ENCODE data around the gene SYNDIG1.

DNA sequence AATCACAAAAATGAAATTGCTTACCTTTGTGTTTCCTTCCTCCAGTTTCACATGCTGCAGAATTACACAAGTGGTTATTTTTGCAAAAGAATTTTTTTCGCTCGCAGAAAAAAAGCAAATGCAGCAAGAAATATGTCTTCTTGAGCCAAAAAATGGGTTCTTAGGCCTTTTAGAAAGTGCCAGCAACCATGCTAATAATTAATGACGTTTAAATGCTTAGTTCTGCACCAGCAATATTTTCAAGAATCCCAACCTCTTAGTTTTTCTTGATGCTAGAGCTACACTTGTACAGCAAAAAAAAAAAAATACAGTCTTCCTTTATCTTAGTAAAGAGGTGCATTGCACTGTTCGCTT lies 6.7 kb upstream of the SYNDIG1 start:
- RAMPAGE, long total RNA, result no peak
- RRBS, result no CpG with 5 or more reads among the region's 4 CpGs
PRO-cap:
- standard, result no peak
- CoPRO, capped RNA only, 2 experiments, result no peak in any of the 2 experiments
- CoPRO, capped and uncapped RNA, 2 experiments, result no peak in any of the 2 experiments
- CoPRO, uncapped RNA only, 2 experiments, result no peak in any of the 2 experiments
CAGE:
- cytosol, long polyA plus RNA, result no peak
- long polyA plus RNA, result no peak
- nucleolus, long total RNA, result no peak
- nucleus, long polyA plus RNA, result no peak

DNA sequence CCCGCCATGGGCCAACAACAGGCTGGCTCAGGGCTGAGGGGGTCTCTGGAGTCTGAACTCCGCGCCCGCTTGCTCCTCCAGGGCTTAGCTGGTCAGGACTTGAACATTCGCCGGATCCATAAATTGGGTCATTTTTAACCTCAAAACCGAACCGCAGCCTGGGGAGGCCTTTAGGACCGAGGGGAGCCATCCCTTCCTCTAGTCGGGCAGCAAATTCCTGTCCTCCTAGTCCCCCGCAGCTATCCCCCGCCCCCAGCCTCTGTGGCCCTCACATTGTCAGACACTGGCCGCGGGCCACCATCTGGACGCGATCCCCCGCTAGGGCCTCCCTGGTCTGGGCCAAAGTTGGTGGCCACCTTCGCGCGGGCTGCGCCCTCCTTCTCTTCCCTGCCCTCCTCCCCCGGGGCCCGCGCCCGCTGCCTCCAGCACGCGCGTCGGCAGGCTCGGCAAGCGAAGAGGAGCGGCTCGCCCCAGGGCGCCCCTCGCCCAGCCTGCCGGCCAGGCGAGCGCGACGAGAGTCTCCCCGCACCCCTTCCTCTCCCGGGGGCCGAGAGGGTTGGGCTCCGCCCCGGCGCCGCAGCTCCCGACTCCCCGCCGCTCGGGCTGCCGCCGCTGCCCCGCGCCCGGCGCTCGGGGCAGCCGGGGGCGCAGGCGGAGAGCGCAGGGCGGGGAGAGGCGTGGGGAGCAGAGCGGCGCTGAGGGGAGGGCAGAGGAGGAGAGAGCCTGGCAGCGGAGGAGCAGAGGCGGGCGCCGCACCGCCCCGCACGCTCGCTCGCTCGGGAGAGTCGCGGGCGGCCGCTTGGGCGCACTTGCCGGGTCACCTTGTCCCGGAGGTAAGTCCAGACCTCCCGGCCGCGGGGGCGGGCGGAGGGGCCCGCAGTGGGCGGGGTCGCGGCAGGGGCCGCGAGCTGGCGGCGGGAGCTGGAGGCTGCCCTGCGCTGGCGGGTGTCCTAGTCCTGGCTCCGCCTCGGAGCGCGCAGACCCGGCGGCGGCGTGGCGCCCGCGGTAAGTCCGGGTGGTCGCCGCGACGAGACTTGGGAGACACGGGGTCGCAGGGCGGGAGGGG lies at the start of gene SYNDIG1:
SYNDIG1 (plus strand) TSS at position 709 of the 1,066 bp plus-strand sequence.
- RAMPAGE, long total RNA, result no peak
- RRBS, result 9% methylated on average over 34 of the region's 117 CpGs
PRO-cap:
- standard, result no peak
- CoPRO, capped RNA only, 2 experiments, result no peak in any of the 2 experiments
- CoPRO, capped and uncapped RNA, 2 experiments, result no peak in any of the 2 experiments
- CoPRO, uncapped RNA only, 2 experiments, result no peak in any of the 2 experiments
CAGE:
- cytosol, long polyA plus RNA, result no peak
- long polyA plus RNA, result no peak
- nucleolus, long total RNA, result no peak
- nucleus, long polyA plus RNA, result no peak

DNA sequence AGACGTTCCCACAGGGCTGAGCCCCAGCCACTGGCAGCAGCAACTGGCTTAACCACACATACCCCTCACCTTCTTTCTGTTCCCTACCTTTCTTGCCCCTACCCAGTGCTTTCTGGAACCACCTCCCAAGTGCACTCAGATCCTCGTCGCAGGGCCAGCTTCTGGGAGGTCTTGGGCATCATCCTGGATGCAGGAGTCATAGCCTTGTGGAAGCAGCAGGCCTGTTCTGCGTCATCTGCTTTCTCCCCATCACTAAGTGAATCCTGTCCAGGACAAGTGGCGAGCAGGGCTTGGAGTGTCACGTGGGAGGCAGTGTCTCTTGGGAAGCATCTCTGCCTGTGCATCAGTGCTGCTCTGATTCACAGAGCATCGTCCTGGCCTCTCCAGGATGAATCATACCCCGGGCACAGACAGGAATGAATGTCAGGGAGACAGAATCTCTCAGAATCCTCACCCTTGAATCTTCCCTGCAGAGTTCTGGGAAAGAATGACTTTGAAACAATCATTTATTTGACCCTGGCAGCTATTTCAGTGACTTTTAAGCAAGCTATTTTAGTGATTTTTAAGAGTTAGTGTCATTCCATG lies 32.7 kb downstream of the SYNDIG1 start:
- RAMPAGE, long total RNA, result no peak
- RRBS, result no CpG with 5 or more reads among the region's 8 CpGs
PRO-cap:
- standard, result no peak
- CoPRO, capped RNA only, 2 experiments, result no peak in any of the 2 experiments
- CoPRO, capped and uncapped RNA, 2 experiments, result no peak in any of the 2 experiments
- CoPRO, uncapped RNA only, 2 experiments, result no peak in any of the 2 experiments
CAGE:
- cytosol, long polyA plus RNA, result no peak
- long polyA plus RNA, result no peak
- nucleolus, long total RNA, result no peak
- nucleus, long polyA plus RNA, result no peak

GRCh38 chr20:24745943-24746475 lies 203.1 kb upstream of the CST7 start:
- RAMPAGE, long total RNA, result no peak
- RRBS, result no CpG with 5 or more reads among the region's 14 CpGs
PRO-cap:
- standard, result no peak
- CoPRO, capped RNA only, 2 experiments, result no peak in any of the 2 experiments
- CoPRO, capped and uncapped RNA, 2 experiments, result no peak in any of the 2 experiments
- CoPRO, uncapped RNA only, 2 experiments, result no peak in any of the 2 experiments
CAGE:
- cytosol, long polyA plus RNA, result no peak
- long polyA plus RNA, result no peak
- nucleolus, long total RNA, result no peak
- nucleus, long polyA plus RNA, result no peak

DNA sequence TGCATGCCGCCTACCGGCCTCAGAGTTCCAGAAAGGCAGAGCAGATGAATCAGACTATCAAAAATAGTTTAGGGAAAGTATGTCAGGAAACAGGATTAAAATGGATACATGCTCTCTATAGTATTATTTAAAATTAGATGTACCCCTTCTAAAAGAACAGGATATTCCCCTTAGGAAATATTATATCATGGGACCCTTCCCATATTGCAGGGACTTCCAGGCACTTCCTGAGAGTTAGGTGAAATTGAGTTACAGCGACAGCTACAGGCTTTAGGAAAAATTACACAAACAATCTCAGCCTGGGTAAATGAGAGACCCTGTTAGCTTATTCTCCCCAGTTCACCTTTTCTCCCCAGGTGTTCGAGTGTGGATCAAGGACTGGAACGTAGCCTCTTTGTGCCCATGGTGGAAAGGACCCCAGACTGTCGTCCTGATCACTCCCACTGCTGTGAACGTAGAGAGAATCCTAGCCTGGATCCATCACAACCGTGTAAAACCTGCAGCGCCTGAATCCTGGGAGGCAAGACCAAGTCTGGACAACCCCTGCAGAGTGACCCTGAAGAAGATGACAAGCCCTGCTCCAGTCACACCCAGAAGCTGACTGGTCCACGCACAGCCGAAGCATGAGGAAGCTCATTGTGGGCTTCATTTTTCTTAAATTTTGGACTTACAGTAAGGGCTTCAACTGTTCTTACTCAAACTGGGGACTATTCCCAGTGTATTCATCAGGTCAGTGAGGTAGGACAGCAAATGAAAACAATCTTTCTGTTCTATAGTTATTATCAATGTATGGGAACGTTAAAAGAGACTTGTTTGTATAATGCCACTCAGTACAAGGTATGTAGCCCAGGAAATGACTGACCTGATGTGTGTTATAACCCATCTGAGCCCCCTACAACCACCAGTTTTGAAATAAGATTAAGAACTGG lies 17.8 kb upstream of the CST7 start:
- RAMPAGE, long total RNA, result no peak
- RRBS, result no CpG with 5 or more reads among the region's 12 CpGs
PRO-cap:
- standard, result no peak
- CoPRO, capped RNA only, 2 experiments, result no peak in any of the 2 experiments
- CoPRO, capped and uncapped RNA, 2 experiments, result no peak in any of the 2 experiments
- CoPRO, uncapped RNA only, 2 experiments, result no peak in any of the 2 experiments
CAGE:
- cytosol, long polyA plus RNA, result no peak
- long polyA plus RNA, result no peak
- nucleolus, long total RNA, result no peak
- nucleus, long polyA plus RNA, result no peak

- RAMPAGE, long total RNA, result no peak
- RRBS, result no CpG with 5 or more reads among the region's 10 CpGs
PRO-cap:
- standard, result no peak
- CoPRO, capped RNA only, 2 experiments, result no peak in any of the 2 experiments
- CoPRO, capped and uncapped RNA, 2 experiments, result no peak in any of the 2 experiments
- CoPRO, uncapped RNA only, 2 experiments, result no peak in any of the 2 experiments
CAGE:
- cytosol, long polyA plus RNA, result no peak
- long polyA plus RNA, result no peak
- nucleolus, long total RNA, result no peak
- nucleus, long polyA plus RNA, result no peak
These were observed 10.5 kb downstream of the CST7 start for GRCh38 chr20:24959522-24959940.

DNA sequence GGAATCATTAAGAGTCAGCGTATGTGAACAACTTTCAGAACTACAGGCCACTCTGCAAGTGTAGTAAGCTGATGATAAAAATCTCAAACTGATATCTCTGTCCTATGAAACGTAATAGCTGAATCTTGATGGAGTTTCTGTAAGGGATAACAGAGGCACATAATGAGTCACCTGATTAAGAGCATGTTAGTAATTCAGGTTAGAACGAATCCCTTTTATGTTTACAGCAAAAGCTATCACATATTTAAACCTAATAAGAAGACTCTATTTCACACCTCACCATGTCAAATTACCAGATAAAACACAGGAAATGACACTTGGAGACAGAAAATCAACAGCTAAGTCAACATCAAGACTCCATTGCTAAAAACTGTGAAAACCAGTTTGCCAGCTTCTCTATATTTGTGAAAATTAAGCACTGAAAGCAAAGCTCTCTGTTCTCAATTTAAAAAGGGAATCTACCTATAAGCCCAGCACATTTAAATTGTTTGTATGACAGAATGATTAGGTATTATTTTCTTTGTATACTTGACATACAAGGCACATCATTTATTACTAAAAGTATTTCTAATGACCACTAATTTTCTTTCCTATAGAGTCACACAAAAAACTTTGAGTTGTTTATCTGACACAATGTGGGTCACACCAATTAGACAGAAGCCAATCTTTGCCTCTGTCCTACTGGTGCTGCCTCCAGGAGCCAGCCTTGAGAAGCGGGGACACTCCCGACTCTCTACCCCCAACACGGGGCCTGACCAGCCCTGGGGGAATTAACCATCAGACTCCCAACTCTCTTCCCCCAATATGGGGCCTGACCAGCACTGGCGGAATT lies 12.0 kb downstream of the CST7 start:
- RAMPAGE, long total RNA, result no peak
- RRBS, result no CpG with 5 or more reads among the region's 7 CpGs
PRO-cap:
- standard, result no peak
- CoPRO, capped RNA only, 2 experiments, result no peak in any of the 2 experiments
- CoPRO, capped and uncapped RNA, 2 experiments, result no peak in any of the 2 experiments
- CoPRO, uncapped RNA only, 2 experiments, result no peak in any of the 2 experiments
CAGE:
- cytosol, long polyA plus RNA, result no peak
- long polyA plus RNA, result no peak
- nucleolus, long total RNA, result no peak
- nucleus, long polyA plus RNA, result no peak

DNA sequence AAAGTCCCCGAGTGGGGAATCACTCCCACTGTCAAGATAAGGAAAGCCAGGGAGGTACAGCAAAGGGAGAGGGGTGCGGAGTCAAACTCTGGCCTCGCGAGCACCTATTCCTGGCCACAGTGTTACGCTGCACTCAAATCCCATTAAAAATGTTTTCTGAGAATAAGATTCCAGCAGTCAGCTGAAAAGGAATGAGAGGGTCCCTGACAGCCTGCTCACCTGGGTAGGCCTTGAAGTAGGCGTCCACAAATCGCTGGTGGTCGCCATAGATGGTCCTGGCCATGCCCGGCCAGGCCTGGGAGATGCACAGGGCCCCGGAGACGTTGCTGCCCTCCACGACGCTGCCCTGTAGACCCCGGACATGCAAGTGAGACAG lies 20.8 kb upstream of the APMAP start:
- RAMPAGE, long total RNA, result no peak
- RRBS, result no CpG with 5 or more reads among the region's 14 CpGs
PRO-cap:
- standard, result no peak
- CoPRO, capped RNA only, 2 experiments, result no peak in any of the 2 experiments
- CoPRO, capped and uncapped RNA, 2 experiments, result no peak in any of the 2 experiments
- CoPRO, uncapped RNA only, 2 experiments, result no peak in any of the 2 experiments
CAGE:
- cytosol, long polyA plus RNA, result no peak
- long polyA plus RNA, result no peak
- nucleolus, long total RNA, result no peak
- nucleus, long polyA plus RNA, result no peak

DNA sequence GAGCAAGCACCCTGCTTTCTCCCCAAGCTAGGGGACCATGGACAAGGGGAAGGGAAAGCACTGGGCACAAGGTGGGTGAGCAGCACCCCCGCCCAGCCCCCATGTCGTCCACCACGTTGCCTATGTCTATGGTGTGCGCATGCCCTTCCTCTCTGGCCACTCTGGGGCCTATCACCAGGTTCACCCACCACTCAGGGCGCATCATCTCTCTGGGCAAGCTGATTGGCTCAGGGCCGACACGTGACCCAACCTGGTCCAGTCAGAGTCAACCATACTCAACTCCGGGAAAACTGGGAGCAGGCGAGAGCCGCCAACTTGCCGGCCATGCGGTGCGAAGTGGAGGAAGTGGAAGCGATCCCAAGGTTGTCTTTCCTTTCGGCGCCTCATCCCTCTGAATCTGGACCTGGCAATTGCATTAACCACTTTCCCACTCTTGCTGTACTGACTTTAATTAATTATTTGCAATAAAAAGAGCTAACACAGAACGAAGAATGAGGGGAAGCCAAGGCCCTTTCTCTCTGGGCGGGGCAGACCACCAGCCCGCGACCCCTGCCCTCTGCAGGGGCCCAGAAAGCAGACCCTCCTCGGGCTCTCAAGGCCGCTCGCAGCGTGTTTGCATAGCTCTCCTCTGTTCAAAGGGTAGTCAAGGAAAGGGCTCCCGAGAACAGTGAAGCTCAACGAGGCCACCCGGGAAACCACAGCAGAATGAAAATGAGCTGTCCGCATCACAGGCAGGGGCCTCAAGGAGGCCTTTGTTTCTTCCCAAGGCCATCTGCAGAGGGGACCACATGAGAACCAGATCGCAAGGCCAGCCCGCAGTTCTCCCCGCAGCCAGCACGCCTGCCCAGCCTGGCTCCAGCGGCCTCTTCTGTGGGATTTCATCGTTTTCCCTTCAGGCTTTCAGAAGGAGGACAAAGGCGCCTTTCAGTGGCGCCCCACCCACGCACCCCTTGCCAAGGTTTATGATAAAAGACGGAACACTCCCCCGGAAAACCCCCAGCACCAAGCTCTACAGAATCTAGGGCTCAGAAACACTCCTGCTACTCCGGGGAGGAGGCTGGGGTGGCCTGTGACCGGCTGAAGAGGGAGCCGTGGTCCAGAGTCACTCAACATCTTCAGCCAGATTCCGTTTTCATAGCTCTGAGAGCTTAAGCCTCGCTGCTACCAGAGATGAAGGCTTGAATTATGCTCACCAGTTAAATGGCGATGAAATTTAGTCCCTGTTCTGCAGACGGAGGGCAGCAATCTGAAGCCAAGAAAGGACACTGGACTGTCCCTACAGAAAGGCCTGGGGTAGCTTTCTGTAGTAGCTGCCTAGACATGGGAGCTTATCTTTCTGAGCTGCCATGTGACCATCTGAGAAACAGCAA lies 25.4 kb downstream of the ACSS1 start:
- RAMPAGE, long total RNA, result no peak
- RRBS, result no CpG with 5 or more reads among the region's 46 CpGs
PRO-cap:
- standard, result no peak
- CoPRO, capped RNA only, 2 experiments, result no peak in any of the 2 experiments
- CoPRO, capped and uncapped RNA, 2 experiments, result no peak in any of the 2 experiments
- CoPRO, uncapped RNA only, 2 experiments, result no peak in any of the 2 experiments
CAGE:
- cytosol, long polyA plus RNA, result no peak
- long polyA plus RNA, result no peak
- nucleolus, long total RNA, result no peak
- nucleus, long polyA plus RNA, result no peak

GRCh38 chr20:25191571-25192076 lies 3.9 kb upstream of the ENTPD6 start:
- RAMPAGE, long total RNA, result no peak
- RRBS, result no CpG with 5 or more reads among the region's 2 CpGs
PRO-cap:
- standard, result no peak
- CoPRO, capped RNA only, 2 experiments, result no peak in any of the 2 experiments
- CoPRO, capped and uncapped RNA, 2 experiments, result no peak in any of the 2 experiments
- CoPRO, uncapped RNA only, 2 experiments, result no peak in any of the 2 experiments
CAGE:
- cytosol, long polyA plus RNA, result no peak
- long polyA plus RNA, result no peak
- nucleolus, long total RNA, result no peak
- nucleus, long polyA plus RNA, result no peak

DNA sequence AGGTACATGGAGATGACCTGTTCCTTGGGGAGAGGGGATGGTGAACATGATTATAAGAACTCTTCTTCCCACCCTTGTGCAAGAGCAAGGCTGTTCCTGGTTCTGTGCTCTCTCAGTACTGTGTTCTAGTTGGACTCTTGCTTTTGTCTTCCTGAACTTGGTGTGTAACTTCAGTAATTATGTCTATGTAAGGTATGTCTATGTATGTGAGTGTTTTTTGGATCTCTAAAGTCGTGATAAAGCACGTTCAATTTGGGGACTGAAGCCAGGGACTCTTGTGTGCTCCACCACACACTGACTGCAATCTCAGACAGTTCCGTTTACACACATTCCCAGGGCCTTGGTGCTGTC lies 2.1 kb downstream of the ENTPD6 start:
- RAMPAGE, long total RNA, result no peak
- RRBS, result no CpG with 5 or more reads among the region's 3 CpGs
PRO-cap:
- standard, result no peak
- CoPRO, capped RNA only, 2 experiments, result no peak in any of the 2 experiments
- CoPRO, capped and uncapped RNA, 2 experiments, result no peak in any of the 2 experiments
- CoPRO, uncapped RNA only, 2 experiments, result no peak in any of the 2 experiments
CAGE:
- cytosol, long polyA plus RNA, result no peak
- long polyA plus RNA, result no peak
- nucleolus, long total RNA, result no peak
- nucleus, long polyA plus RNA, result no peak

DNA sequence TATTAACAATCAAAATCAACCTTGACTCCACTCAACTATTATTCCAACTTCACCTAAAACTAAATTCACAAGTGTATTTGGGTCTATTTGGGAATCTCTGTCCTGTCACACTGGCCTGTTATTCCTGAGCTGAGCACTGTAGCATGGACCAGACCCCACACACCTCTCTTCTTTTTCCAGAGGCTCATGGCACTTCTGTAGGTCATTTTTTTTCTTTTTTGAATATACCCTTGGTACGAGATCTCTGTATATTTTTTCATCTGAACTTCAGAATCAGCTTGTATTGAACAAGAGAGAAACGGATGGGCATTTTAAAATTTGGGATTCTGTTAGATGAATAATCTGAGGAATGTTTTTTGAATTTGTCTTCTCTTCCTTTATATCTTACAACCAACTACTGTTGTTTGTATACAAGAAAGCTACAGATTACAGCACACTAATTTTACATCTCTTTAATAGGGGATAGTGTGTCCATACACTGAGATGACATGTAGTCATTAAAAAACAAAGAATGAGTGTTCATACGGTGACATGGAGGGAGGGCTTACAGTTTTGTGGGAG lies 23.8 kb downstream of the ABHD12 start:
- RAMPAGE, long total RNA, result no peak
- RRBS, result no CpG with 5 or more reads among the region's 3 CpGs
PRO-cap:
- standard, result no peak
- CoPRO, capped RNA only, 2 experiments, result no peak in any of the 2 experiments
- CoPRO, capped and uncapped RNA, 2 experiments, result no peak in any of the 2 experiments
- CoPRO, uncapped RNA only, 2 experiments, result no peak in any of the 2 experiments
CAGE:
- cytosol, long polyA plus RNA, result no peak
- long polyA plus RNA, result no peak
- nucleolus, long total RNA, result no peak
- nucleus, long polyA plus RNA, result no peak

DNA sequence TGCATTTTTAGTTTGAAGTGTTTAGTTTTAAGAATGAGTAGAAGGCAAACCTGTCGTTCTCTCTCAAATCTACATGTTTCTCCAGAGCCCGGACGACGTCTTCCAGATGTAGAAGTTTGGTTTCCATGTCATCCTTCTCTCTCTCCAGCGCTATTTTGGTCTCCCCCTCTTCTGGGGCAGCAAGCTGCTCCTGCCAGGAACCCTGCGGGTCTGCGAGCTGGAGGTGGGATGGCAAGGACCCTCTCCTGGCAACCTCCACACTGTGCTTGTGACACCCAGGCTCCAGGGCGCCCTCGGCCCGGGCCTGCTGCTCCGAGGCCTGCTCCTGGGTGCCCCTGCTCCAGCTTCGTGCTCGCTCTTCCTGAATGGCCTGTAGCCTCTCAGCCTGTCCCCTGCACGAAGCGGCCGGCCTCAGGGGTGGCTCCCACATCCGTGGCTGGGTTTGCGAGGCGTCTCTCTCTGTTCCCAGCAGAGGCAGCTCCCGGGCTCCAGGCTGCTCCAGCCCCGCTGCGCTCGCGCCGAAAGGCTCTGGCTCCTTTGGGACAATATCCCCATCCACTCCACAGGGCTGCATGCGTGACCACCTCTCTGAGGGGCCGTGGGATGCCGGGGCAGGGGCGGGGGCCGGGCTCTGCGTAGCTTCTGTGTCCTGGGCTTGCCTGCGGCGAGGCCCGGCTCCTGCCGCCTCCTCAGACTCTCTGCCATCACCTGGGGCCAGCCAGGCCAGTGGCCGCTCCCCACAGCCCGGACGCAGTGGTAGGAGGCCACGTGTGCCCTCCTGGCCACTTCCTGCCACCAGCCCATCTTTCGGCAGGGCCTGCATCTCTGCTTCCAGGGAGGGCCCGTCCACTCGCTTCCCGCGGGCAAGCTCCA lies 68.8 kb downstream of the GINS1 start:
- RAMPAGE, long total RNA, result no peak
- RRBS, result 7% methylated on average over 12 of the region's 44 CpGs
PRO-cap:
- standard, result no peak
- CoPRO, capped RNA only, 2 experiments, result no peak in any of the 2 experiments
- CoPRO, capped and uncapped RNA, 2 experiments, result no peak in any of the 2 experiments
- CoPRO, uncapped RNA only, 2 experiments, result no peak in any of the 2 experiments
CAGE:
- cytosol, long polyA plus RNA, result no peak
- long polyA plus RNA, result no peak
- nucleolus, long total RNA, result no peak
- nucleus, long polyA plus RNA, result no peak

- RAMPAGE, long total RNA, result no peak
- RRBS, result no CpG with 5 or more reads among the region's 12 CpGs
PRO-cap:
- standard, result no peak
- CoPRO, capped RNA only, 2 experiments, result no peak in any of the 2 experiments
- CoPRO, capped and uncapped RNA, 2 experiments, result no peak in any of the 2 experiments
- CoPRO, uncapped RNA only, 2 experiments, result no peak in any of the 2 experiments
CAGE:
- cytosol, long polyA plus RNA, result no peak
- long polyA plus RNA, result no peak
- nucleolus, long total RNA, result no peak
- nucleus, long polyA plus RNA, result no peak
These were observed 87.2 kb downstream of the NINL start for GRCh38 chr20:25498023-25498664.

- RAMPAGE, long total RNA, result no peak
- RRBS, result no CpG with 5 or more reads among the region's 10 CpGs
PRO-cap:
- standard, result no peak
- CoPRO, capped RNA only, 2 experiments, result no peak in any of the 2 experiments
- CoPRO, capped and uncapped RNA, 2 experiments, result no peak in any of the 2 experiments
- CoPRO, uncapped RNA only, 2 experiments, result no peak in any of the 2 experiments
CAGE:
- cytosol, long polyA plus RNA, result no peak
- long polyA plus RNA, result no peak
- nucleolus, long total RNA, result no peak
- nucleus, long polyA plus RNA, result no peak
These were observed 54.7 kb upstream of the ZNF337 start for GRCh38 chr20:25751331-25751811.

GRCh38 chr20:25853281-25854596 lies 157.1 kb upstream of the ZNF337 start:
- RAMPAGE, long total RNA, result no peak
- RRBS, result no CpG with 5 or more reads among the region's 77 CpGs
PRO-cap:
- standard, result bidirectional peak, plus-strand start at chr20:25854099, minus-strand start at chr20:25854021
- CoPRO, capped RNA only, 2 experiments, result peak in 2 of 2 experiments; most common plus-strand start chr20:25854099 (in 2); most common minus-strand start chr20:25854021 (in 2)
- CoPRO, capped and uncapped RNA, 2 experiments, result no peak in any of the 2 experiments
- CoPRO, uncapped RNA only, 2 experiments, result no peak in any of the 2 experiments
CAGE:
- cytosol, long polyA plus RNA, result no peak
- long polyA plus RNA, result no peak
- nucleolus, long total RNA, result no peak
- nucleus, long polyA plus RNA, result no peak

GRCh38 chr20:29489132-29489459 lies 1768.4 kb upstream of the DEFB115 start:
- RAMPAGE, long total RNA, result no peak
- RRBS, result no CpG with 5 or more reads among the region's 1 CpG
PRO-cap:
- standard, result no peak
- CoPRO, capped RNA only, 2 experiments, result no peak in any of the 2 experiments
- CoPRO, capped and uncapped RNA, 2 experiments, result no peak in any of the 2 experiments
- CoPRO, uncapped RNA only, 2 experiments, result no peak in any of the 2 experiments
CAGE:
- cytosol, long polyA plus RNA, result no peak
- long polyA plus RNA, result no peak
- nucleolus, long total RNA, result no peak
- nucleus, long polyA plus RNA, result no peak